BJ (cell line): ENCODE measurements around the genes PDCD10 and GOLIM4.

- CAGE, long polyA plus RNA: no peak
- RRBS: no CpG with 5 or more reads among the region's 7 CpGs
These were observed 10.5 kb upstream of the MFSD1 start for GRCh38 chr3:158791317-158791752.

DNA sequence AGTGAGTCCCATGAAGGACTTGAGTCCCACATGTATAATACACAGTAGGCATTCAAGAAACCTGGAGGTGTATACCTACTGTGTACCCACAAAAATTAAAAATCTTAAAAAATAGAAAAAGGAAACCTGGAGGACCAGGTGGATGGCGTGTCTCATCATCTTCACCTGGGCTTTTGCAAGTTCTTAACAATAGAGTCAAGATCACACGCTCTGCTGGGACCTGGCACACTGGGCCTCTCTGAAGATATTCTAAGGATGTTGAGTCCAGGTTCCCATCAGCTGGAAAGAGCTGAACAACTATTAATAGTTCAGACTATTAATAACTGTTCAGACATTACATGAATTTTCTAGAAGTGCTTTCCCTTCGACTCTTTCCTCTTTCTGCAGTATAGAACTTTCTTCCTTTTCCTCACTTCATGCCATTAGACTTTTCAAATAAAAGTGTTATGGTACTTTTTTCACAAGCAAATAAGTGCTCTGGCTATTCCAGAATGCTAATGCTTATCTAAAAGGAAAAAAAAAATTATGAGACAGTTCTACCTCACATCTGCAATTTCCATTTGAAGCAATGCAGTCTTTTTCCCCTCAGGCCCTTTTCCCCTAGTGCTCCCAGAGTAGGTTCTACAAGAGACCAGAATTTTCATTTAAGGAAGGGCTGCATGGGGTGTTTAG lies 395.5 kb downstream of the IQCJ-SCHIP1 start:
- CAGE, long polyA plus RNA: no peak
- RRBS: no CpG with 5 or more reads among the region's 3 CpGs

- CAGE, long polyA plus RNA: no peak
- RRBS: no CpG with 5 or more reads among the region's 3 CpGs
These were observed 384.3 kb upstream of the C3orf80 start for GRCh38 chr3:159840875-159841398.

DNA sequence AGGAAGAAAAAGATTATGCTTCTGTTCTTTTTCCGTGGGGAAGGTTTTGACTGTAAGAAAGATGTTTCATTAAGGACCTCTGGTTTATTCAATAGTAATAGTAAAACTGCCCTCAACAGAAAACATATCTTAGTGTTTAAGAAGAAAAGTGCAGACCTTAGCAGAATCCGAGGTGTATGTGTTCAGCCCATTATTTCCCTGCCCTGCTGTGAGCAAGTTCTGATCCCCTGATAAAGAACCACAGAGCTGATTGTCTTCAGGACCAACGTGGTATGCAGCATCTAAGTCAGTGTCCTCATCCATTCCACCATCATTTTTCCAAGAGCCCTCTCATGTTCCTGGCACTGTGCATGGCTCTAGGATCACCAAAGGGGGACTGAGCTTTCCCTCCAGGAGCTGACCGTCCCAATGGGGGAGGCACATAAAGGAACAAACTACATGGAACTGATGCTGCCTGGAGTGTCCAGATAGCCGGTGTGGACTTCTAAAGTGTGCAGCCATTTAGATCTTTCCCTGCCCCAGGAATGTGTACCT lies 369.3 kb upstream of the C3orf80 start:
- CAGE, long polyA plus RNA: no peak
- RRBS: no CpG with 5 or more reads among the region's 5 CpGs

DNA sequence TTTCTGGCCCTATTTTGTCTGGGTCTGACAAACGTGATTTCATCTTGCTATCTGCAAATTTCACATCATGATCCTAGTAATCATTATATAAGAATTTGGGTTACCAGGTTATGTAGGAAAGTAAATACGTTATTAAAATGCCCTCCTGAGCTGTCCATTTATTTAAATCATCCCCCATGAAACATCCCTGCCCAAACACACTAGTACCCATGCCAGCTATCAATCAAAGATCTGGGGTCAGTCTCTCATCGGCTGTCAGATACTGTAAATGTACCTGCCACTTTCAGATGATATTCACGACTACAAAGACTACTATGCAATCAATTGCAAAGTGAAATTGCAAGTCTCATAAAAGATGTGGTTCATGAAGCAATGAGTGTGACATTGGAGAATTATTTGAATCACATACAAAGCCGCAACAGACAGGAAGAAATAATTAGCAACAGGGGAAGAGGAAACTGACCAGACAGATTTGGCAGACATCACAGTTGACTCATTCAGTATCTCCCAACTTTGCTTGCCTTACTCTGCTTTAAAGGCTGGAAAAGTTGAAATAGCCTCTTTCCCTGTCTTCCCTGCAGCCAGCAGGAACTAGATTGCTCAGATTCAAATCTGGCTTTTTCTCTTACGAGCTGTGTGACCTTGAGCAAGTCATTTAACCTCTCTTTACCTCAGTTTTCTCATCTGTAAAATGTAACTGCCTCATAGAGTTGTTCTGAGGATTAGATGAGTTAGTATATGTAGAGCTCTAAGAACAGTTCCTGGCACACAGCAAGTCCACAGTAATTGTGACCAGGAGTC lies 95.7 kb upstream of the C3orf80 start:
- CAGE, long polyA plus RNA: no peak
- RRBS: no CpG with 5 or more reads among the region's 6 CpGs

DNA sequence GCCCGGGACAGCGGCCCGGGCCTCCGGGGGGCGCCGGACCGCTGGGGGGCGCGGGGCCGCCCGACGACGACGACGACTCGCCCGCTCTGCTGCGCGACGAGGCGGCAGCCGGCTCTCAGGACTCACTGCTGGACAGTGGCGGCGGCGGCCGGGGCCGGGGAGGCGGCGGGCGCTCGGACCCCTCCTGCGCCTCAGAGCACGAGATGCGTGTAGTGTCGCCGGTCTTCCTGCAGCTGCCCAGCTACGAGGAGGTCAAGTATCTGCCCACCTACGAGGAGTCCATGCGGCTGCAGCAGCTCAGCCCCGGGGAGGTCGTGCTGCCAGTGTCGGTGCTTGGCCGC lies 727 bp downstream of the C3orf80 start:
- CAGE, long polyA plus RNA: no peak
- RRBS: 2% methylated on average over 32 of the region's 43 CpGs

DNA sequence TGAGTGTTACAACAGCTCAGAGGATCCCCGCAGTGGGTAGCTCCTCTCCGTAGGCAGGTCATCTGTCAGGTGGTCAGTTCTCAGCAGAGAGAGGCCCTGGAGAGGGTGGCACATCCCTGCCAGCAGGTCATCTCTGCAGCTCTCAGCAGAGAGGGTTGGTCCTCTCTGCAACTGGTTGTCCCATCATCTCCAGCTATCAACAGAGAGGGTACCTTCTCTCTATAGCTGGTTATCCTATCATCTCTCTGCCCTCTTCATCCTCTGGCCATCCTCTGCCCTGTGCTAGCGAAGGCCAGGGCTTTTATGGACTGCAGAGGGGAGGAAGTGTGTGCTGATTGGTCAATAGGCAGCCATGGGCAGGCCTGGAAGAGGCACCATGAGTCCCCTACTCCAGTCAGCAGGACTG lies 10.3 kb upstream of the TRIM59 start:
- CAGE, long polyA plus RNA: no peak
- RRBS: no CpG with 5 or more reads among the region's 3 CpGs

DNA sequence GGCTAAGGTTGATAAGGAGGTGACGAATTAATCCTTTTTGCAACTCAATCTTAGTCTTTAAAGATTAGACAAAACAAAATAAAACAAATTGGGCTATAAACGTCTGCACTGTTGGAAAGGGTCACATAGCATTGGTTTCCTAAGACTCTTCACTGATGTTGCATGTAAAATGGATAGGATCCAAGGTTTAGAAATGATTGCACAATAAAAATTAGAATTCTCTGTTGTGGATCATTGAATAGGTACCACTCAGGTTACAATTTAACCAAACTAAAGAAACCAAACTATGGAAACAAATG lies 34.6 kb upstream of the KPNA4 start:
- CAGE, long polyA plus RNA: no peak
- RRBS: no CpG with 5 or more reads among the region's 2 CpGs

- CAGE, long polyA plus RNA: no peak
- RRBS: no CpG with 5 or more reads among the region's 11 CpGs
These were observed 45.4 kb downstream of the PPM1L start for GRCh38 chr3:160801135-160802142.

GRCh38 chr3:160806291-160806883 lies 50.4 kb downstream of the PPM1L start:
- CAGE, long polyA plus RNA: no peak
- RRBS: no CpG with 5 or more reads among the region's 5 CpGs

GRCh38 chr3:160809414-160809768 lies 53.4 kb downstream of the PPM1L start:
- CAGE, long polyA plus RNA: no peak
- RRBS: no CpG with 5 or more reads among the region's 2 CpGs

DNA sequence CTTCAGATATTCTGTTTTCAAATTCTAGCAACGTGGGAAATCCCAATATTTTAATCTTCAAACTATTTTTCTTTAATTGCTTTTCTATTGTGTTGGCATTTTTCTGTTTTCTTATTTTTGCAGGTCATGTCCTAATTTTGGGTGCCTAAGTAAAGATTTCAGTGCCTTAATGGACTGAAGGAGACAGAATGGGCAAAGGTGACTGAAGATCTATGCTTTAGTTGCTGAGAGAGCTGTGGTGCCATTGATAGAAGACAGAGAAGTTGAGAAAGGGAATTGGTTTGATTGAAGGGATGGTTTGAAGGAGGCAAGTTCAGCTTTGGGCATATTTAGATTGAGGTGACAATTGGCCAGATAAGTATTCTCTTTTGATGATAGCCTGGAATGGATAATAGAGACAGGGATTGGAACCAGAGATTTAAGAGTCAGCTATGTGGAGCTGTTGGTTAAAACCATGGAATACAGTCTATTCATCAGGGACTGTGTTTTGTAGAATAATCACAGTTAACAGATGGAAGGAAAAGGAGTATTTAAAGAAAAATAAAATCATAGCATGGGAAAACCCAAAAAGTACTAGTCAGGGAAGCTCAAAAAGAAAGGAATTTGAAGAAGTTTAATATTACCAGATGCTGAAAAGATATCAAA lies 61.6 kb downstream of the PPM1L start:
- CAGE, long polyA plus RNA: no peak
- RRBS: no CpG with 5 or more reads among the region's 1 CpG

GRCh38 chr3:161420625-161421288 lies 49.4 kb upstream of the SPTSSB start:
- CAGE, long polyA plus RNA: no peak
- RRBS: no CpG with 5 or more reads among the region's 9 CpGs

DNA sequence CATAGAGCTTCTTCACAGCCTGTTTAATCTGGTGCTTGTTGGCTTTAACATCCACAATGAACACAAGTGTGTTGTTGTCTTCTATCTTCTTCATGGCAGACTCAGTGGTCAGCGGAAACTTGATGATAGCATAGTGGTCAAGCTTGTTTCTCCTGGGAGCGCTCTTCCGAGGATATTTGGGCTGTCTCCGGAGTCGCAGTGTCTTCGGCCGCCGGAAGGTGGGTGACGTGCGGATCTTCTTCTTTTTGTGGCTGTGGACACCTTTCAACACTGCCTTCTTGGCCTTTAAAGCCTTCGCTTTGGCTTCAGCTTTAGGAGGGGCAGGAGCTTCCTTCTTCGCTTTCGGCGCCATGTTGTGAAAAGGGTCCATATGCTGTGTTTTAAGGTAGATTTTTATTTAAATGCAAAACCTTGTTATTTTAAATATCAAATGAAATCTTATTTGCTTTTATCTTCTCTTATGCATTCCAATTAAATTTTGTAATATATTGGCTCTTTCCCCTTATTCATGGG lies 58.0 kb upstream of the SPTSSB start:
- CAGE, long polyA plus RNA: no peak
- RRBS: no CpG with 5 or more reads among the region's 14 CpGs

DNA sequence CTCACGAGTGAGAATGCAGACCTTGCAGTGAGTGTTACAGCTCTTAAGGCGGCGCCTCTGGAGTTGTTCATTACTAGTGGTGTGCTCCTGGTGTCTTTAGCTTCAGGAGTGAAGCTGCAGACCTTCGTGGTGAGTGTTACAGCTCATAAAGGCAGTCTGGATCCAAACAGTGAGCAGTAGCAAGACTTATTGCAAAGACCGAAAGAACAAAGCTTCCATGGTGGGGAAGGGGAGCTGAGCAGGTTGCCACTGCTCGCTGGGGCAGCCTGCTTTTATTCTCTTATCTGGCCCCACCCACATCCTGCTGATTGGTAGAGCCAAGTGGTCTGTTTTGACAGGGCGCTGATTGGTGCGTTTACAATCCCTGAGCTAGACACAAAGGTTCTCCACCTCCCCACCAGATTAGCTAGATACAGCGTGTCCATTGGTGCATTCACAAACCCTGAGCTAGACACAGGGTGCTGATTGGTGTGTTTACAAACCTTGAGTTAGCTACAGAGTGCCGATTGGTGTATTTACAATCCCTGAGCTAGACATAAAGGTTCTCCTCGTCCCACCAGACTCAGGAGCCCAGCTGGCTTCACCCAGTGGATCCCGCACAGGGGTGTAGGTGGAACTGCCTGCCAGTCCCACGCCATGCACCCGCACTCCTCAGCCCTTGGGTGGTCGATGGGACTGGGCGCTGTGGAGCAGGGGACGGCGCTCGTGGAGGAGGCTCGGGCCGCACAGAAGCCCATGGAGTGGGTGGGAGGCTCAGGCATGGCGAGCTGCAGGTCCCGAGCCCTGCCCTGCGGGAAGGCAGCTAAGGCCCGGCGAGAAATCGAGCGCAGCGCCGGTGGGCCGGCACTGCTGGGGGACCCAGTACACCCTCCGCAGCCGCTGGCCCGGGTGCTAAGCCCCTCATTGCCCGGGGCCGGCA lies 1526.4 kb downstream of the SI start:
- CAGE, long polyA plus RNA: no peak
- RRBS: no CpG with 5 or more reads among the region's 36 CpGs

DNA sequence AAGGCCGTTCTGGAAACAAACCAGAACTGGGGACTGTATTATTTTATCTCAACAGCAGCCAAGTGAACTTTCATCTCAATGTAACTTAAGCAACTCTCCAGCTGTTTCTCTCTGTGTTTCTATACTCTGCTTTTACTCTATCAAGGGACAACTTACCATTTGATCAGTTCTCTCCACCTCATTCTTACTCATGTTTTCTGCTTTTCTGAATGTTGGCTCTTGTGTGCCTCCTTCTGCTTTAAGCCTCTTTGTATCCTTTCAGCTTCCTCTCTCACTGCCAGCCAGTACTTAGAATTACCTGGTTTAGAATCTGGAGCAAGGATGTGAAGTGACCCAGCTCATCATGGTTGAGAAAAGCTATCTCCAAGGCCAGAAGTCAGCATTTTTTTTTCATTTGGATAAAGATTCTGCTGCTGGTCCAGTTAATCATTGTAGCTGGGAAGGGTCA lies 16.1 kb upstream of the WDR49 start:
- CAGE, long polyA plus RNA: no peak
- RRBS: no CpG with 5 or more reads among the region's 1 CpG

GRCh38 chr3:167734146-167735010 lies at the start of gene PDCD10:
Gene PDCD10, minus strand, starts transcription at chr3:167734892.
- CAGE, long polyA plus RNA: start-site peak on the minus strand at chr3:167734851-167734899, 1,215 and 751 reads in 2 replicates
- RRBS: under 1% methylated on average over 9 of the region's 45 CpGs

GRCh38 chr3:168095078-168095972 lies at the start of gene GOLIM4:
Gene GOLIM4, minus strand, starts transcription at chr3:168095924.
- CAGE, long polyA plus RNA: start-site peak on the minus strand at chr3:168095602-168095638, 272 and 255 reads in 2 replicates; start-site peak on the minus strand at chr3:168095904-168095928, 49 and 40 reads in 2 replicates
- RRBS: 1% methylated on average over 30 of the region's 88 CpGs

- CAGE, long polyA plus RNA: no peak
- RRBS: no CpG with 5 or more reads among the region's 6 CpGs
These were observed 153.4 kb upstream of the GOLIM4 start for GRCh38 chr3:168249196-168249418.

DNA sequence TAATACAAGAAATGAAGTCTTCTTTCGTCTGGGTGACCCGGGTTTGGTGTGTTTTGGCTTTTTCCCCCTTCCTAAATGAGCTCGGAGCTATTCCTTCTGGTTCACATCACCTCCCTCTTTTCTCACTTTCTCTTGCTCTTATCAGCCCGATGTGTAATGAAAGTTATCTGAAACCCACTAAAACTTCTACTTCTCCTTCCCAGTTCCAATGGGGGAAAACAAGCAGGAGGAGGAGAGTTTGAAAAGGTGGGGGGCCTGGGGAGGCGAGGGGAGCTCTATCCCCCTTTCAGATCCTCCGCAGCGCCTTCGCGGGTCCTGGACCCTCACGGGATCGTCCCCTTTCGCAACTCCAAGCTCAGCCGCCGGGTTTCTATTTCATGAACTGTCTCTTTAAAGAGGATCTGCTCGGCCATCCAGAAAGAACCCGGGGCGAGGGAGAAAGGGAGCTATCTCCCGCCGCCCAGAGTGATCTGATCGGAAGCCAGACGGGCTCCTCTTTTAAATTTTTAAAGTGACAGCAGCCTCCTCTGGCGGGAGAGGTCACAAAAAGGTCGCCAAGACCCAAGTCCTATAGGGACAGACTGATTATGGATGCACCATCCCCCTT lies 516.4 kb downstream of the MECOM start:
- CAGE, long polyA plus RNA: no peak
- RRBS: no CpG with 5 or more reads among the region's 23 CpGs